ENCODE results near the gene CLDN14.

DNA sequence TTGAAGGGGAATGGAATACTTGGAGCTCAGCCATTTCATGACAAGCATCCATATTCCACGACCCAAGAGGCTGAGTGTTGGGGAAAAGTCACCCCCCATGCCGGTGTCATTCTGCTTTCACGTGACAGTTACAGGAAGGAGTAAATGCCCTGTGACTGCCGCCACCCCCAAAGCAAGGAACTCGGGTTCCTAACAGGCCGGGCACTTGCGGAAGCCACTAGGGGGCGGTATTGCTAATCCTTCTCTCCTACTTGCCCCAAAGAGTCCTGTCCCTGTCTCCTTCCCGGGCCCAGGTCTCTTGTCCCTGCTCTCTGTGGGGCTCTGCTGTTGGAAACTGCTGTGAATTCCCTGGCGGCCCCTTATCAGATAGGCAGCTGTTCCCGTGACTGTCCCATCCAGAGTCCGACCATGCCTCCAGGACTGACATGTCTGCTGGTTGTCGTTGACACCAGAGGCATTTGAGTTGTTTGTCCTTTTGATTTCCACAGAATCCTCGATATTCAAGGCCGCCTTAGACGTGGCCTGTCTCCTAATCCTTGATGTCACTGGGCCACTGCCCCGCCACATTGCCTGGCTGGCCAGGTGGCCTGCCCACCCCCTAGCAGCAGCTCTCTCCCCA, 37.1 kb downstream of the CHAF1B start:
- PRO-cap: no peak

DNA sequence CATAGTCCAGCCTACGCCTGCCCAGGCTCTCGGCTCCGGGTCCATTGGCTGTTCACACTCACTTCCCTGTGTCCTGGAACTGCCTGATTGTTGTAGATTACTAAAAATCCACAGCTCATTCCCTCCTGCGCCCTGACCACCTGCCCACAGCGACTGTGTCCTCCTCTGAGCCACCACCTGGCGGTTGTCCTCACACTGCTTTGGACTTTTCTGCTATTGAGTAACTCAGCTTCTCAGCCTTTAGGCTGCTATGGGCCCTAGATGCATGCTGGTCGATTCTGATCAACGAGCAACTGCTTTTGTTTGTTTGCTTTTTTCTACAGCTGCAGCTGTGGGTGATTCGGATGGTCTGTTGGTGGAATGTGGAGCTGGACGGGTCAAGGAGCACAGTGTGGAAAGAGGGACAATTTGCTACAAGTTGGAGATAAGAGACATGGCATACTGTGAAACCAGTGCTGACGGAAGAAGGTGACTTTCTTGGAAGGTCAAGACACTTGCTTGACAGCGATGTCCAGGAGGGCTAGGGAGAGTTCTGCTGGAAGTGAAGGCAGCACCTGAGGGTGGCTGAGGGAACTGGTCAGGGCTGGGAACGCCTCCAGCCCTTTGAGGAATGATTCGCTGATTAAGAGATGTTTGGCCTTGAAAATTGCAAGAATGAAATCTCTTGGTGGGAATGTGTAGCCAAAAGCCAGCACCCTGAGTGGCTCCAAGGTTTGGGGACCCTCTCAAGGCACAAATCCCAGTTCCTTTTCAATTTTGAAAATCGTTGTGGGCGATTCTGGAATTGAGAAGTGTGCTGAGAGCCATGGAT, at the start of gene CLDN14:
CLDN14 (minus strand) TSS at position 215 of the 811 bp plus-strand sequence.
- PRO-cap: no peak

DNA sequence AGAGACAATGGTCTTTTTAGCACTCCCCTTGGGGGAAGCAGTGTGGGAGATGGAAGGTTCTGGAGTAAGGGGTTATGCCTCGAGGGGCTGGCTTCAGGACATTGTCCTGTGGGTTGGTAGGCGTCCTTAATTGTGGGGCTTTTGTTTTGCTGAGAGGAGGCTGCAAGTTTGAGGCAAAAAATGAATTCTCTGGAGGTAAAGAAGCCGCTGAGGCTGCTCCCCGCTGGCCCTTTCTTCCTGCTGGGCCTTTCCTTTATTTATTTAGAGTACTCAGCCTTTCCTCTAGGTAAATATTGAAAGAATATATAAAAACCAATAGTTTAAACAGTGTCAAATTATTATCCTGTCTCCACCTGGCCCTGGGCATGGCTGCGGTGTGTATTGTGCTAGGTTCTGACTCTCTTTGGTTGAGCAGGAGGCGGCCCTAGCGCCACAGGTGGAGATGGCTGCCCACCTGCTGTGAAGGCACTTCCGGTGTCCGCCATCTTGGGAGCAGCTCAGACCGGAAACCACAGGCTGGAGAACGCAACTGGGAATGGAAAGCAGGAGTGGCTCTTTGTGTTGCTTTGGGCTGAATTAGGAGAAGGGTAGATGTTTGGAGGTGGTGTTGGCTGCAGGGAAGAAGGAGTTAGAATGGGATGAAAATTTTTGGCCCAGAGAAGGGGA, 29.0 kb upstream of the CLDN14 start:
- PRO-cap: no peak

DNA sequence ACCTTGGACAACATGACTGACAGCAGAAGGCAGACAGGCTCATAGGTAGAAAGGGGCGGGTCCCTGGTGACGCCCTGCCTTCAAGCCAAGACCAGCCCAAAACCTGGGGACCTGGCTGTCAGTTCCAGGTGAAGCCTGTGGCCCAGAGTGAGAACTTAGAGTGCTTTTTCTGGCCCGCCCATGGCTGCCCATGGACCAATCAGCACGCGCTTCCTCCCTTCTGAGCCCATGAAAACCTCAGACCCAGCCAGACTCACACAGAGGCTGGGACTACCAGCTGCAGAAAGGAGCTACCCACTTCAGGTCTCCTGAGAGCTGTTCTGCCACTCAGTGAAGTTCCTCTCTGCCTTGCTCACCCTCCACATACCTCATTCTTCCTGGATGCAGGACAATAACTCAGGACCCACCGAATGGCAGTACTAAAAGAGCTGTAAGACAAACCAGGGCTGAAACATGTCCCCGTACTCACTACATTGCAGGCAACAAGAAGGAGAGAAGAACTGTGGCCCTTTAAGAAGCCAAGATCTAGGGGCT, 7.0 kb downstream of the HLCS start:
- PRO-cap: unidirectional peak, plus-strand start at position 260 of the sequence

DNA sequence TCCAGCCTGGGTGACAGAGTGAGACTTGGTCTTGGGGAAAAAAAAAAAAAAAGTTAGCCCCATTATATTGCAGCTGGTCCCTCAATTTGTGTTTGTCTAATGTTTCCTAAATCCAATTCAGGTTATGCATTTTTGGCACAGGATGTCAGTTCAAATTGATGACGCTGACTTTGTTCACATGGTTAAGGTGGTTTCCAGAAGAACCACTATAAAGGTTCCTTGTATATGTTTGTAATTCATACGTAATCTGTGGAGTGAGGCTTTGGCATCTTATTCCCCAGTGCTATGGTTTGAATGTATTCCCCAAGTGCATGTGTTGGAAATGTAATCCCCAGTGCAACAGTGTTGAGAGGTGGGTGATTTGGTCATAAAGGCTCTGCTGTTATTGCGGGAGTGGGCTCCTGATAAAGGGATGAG, 19.3 kb upstream of the HLCS start:
- PRO-cap: no peak

- PRO-cap: no peak
Measured at GRCh38 chr21:37110153-37110828, 37.2 kb downstream of the TTC3 start.

GRCh38 chr21:37202570-37203243, 64.4 kb downstream of the VPS26C start:
- PRO-cap: no peak

DNA sequence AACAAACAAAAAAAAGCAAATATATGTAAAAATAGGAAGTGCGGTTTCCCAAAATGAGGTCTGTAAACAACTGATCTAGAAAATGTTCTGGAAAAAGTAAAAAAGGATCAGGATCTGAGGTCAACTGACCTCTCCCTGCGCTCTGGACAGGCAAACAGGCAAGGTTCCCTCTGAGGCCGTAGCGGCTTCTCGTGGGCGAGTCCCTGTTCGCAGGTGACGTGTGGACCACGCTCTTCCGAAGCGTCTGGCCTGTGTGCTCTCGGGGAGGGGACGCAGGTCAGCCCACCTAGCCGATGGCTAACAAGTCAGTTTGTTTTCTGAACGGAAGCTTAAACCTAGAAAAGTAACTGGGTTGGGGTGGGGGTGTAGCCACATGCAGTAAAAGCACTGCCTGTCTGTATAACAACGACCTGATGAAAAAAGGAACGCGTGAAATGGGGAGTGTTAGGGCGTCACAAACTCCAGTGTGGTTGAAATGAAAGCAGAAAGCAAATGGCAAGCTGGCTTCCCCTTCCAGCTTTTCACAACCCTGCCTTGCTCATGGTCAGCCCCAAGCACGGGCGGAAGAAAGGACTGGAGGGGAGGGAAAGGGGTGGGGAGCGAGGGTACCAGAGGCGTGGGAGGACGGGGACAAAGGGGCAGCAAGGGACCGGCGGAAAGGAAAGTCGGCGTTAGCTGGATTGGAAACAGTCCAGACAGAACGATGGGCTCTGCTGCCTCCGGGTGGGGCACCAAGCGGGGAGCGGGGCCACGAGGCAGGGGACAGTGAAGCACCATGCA, 9.8 kb downstream of the VPS26C start:
- PRO-cap: unidirectional peak, plus-strand start at position 198 of the sequence; bidirectional peak, plus-strand start at position 611 of the sequence, minus-strand start at position 493 of the sequence

DNA sequence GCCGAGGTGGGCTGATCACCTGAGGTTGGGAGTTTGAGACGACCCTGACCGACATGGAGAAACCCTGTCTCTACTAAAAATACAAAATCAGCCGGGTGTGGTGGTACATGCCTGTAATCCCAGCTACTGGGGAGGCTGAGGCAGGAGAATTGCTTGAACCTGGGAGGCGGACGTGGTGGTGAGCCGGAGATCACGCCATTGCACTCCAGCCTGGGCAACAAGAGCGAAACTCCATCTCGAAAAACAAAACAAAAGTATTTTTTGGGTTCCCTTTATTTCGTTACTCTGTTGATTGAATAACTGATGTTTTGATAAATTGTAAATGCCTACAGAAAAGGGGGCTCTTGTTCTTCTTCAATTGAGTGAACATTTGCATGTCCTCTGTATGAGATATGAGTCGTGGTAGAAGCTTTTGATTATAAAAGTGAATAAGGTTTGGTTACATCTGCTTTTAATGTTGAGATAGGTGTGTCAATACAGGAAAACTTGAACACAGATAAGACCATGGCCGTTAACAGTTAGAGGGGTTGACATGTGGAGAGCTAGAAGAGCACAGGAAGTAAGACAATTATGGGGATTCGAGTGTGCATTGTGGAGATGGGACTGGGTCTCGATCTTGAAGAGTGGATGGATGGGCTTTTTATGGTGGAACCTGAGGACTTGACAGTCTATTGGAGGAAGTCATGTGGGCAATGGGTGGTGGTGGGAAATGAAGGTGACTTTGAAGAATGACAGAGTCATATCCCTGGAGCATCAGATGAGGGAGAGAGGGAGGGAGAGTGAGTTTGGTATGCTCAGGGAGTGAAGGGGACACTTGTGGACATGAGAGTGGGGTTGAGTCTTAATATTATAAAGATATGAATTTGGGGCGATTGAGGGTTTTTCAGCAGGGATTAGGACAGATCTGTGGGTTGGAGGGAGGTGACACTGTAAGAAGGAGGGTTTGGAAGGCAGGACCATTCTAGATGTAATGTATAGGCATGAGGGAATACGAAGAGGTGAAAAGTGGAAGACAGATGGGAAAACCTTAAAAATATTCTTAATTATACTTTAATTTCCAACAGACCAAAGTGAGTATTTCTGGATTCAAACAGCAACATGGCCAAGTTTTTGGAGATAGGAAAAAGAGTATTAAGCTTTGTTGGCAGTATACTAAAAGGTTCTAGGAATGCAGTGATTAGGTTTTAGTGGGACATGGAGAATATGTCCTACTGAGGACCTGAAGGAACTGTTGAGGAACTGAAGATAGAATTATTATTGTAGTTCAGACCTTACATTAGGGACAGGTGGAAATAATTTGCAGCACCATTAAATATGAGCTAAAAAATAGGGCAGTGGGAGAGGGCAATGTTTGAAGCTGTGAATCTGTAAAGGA, 12.2 kb downstream of the DYRK1A start:
- PRO-cap: no peak

DNA sequence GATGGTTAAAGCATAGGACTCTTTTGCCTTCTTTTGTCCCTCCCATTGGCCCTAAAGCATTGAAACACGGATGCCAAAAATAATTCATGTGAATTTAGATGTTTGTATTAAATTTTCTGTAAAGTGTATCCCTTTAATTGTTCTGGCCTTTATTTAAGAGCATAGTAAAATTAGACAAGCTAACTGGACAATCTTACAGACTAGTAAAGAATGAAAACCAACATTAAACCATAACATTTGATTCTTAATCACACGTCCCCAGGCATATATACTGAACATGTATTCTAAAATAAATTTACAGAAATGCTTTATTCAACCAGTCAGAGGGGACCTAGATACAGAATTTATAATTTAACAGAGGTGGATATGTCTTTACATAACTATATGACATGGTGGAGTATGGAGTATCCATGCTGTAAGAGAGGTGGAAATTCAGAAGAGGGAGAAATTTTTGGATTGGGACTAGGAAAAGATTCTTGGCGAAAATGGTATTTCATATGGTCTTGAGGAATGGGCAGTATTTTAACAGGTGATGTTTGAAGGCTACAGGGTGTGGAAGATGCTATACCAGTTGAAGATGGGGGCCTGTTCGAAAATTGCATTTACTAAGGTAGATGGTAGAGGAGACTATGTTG, 70.0 kb downstream of the DYRK1A start:
- PRO-cap: no peak

GRCh38 chr21:37513784-37514644, 147.4 kb downstream of the DYRK1A start:
- PRO-cap: no peak

DNA sequence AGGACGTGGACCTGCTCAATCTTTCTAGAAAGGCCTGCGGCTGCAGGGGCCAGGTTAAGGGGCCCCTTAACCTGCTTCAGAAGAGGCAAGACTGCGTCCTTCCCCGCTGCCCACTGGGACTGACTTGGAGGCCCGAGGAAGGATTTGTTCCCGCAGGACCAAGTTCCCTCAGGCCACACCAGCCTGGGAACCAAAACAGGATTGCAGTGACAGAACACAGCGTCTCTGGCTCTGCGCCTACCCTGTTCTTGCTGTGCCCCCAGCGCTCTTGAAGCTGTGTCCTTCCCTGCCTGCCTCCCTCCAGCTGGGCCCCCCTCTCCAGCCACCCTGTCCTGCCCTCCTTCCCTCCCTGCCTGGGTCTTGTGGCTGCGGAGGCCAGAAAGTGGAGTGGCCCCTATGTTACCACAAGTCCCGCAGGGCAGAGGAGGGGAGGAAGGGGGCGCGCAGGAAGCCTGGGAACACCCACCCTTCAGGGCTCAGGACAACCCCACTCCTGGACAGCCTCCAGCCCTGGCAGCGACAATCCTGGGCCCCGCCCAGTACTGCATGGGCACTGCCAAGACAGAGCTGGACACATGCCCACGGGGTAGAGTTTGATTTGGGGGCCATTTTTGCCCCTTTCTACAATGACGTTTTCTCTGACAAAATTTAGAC, 164.9 kb downstream of the DYRK1A start:
- PRO-cap: no peak

DNA sequence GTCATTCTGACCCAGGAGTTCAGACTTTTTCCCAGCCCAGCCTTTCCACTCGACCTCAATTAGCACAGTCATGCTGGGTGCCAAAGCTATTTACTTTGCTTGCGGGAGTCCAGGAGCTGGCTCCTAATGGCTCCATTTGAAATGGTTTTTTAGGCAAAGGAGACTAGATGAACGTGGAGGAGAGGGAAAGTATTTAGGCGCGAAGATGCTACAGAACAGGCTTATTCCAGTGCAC, 198.3 kb downstream of the DYRK1A start:
- PRO-cap: no peak

GRCh38 chr21:37710301-37711322, 205.6 kb downstream of the KCNJ6 start:
- PRO-cap: no peak

GRCh38 chr21:38277304-38277845, 20.6 kb downstream of the KCNJ15 start:
- PRO-cap: no peak

DNA sequence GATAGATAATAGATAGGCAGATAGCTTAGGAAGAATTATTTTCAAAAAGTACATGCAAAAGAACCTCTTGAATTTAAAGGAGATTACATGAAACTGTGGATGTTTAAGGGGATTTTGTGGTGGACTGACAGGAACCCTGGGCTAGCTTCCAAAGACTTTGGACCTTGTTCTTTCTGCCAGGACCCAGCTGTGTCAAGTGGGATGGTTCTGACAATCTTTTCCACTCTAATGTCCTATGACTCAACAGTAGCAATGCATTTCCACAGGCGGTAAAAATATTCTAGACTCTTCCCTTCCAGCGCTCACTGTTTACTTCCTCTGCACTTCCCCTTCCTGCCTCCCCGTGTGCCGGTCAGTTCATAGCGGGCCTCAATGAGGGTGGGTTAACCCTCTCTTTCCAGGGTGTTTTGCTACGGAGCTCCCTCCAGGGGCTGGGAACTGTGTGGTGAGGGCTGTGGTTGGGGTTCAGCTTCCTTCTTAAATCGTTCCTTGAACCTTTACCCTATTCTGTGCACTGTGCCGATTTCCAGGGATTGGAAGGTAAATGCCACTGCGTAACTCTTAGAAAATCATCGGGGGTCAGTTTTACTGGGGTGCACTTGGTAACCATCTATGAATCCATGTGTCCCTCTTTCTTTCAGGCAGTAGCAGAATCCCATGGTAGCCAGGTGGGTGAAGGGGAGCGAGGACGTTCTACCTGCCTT, 39.6 kb downstream of the KCNJ15 start:
- PRO-cap: no peak

- PRO-cap: no peak
Measured at GRCh38 chr21:38349012-38349879, 92.5 kb downstream of the KCNJ15 start.

- PRO-cap: no peak
Measured at GRCh38 chr21:38350100-38350423, 93.3 kb downstream of the KCNJ15 start.

DNA sequence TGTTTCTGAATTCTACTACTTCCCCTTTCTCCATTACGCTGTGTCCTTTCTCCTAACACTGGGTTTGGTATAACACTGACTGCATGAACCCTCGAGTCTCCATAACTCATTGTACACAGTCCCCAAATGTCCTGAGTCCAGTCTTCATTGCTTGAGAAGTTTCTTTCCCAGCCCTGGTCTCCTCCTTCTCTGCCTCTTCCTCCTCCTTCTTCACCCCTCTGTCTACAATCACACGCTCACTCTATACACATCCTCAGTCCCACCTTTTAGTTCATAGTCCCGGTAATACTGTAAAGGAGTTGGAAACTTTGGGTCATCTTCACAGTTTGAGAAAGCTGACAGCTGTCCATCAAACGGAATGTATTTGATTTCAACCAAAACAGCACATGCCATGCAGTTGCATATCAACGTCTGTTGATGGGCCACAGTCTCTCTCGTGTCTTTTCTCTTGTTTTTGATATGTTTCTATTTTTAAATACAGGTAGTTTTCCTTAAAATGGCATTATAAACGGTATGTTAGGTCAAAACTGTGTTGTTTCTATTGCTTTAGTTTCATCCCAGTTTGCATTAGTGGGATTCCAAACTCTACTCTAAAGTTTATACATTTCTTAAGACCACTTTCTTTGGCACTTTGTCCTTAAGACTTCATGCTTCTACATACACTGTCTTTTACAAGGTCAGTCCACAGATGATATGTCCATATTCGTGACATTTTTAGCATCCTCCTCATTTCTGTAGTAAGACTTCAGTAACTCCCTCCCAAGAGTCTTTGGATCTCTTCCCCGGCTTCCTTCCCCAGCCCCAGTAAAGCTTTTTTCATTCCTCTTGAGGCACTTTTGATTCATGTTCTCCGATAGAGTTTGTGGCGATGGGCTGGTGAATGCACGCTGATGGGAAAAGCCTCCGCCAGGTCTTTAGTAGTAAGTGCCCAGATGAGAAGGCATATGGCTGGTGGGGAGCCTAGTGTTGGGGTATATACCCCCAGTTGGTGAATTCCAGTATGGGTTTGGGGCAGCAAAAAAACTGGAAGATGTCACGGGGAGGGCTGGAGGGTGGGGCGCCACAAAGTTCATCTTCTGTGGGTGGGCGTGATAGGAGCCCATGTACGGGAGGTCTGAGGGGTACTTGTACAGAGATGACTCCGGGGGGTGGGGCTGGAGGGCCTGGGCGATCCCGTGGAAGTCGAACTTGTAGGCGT, 115.4 kb downstream of the ERG start:
- PRO-cap: no peak

DNA sequence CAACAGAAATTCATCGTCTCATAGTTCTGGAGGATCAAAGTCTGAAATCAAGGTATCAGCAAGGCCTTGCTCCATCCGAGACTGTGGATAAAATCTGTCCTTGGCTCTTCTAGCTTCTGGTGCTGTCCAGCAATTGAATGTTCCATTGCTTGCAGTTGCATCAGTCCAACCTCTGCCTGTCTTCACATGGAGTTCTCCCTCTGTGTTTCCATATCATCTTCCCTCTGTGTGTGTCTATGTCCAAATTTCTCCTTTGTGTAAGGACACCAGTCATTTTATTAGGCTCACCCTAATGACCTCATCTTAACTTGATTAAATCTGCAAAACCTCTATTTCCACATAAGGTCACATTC, 84.3 kb downstream of the ERG start:
- PRO-cap: no peak